GM19240 (cell line): Measurements from ENCODE around the genes LAMTOR4 and MOGAT3.

GRCh38 chr7:100091818-100092714 lies 3.3 kb downstream of the COPS6 start:
- RRBS, result no CpG with 5 or more reads among the region's 9 CpGs

DNA sequence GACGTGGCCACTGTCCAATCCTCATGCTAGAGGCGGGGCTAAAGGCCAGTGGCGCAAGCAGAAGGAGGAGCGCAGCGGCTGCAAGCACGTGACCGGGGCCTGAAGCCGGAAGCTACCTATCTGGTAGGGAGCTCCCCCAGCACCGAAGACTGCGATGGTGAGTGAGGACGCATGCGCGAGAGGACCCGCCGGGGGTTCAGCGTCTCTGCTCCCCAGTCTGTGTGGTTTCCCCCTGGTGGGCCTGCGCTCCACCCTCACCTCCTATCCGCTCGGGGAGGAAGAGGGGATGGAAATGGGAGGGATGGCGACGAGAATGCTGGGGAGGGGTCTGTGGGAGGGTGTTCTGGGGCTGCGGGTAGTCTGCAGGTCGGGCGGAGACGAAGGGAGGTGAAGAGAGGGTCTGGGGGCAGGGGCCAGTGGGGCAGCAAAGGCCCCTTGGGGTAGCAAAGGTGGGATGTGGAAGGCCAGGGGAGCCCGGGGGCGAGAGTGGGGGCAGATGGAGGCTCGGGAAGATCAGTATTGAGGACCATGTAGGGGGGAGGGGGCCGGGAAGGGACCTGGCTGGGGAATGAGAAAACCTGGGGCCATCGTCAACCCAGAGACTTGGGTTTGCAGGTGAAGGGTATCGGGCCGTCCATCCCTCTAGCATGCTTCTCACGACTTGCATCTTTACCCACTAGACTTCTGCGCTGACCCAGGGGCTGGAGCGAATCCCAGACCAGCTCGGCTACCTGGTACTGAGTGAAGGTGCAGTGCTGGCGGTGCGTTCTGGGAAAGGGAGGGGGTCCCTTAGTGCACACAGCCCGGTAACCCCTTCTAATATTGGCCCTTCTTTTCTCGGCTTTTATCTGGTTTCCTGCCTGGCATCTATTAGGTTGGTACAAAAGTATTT lies at the start of gene LAMTOR4:
LAMTOR4 (plus strand) TSS at position 100 of the 892 bp plus-strand sequence.
- RRBS, result 2% methylated on average over 10 of the region's 40 CpGs

DNA sequence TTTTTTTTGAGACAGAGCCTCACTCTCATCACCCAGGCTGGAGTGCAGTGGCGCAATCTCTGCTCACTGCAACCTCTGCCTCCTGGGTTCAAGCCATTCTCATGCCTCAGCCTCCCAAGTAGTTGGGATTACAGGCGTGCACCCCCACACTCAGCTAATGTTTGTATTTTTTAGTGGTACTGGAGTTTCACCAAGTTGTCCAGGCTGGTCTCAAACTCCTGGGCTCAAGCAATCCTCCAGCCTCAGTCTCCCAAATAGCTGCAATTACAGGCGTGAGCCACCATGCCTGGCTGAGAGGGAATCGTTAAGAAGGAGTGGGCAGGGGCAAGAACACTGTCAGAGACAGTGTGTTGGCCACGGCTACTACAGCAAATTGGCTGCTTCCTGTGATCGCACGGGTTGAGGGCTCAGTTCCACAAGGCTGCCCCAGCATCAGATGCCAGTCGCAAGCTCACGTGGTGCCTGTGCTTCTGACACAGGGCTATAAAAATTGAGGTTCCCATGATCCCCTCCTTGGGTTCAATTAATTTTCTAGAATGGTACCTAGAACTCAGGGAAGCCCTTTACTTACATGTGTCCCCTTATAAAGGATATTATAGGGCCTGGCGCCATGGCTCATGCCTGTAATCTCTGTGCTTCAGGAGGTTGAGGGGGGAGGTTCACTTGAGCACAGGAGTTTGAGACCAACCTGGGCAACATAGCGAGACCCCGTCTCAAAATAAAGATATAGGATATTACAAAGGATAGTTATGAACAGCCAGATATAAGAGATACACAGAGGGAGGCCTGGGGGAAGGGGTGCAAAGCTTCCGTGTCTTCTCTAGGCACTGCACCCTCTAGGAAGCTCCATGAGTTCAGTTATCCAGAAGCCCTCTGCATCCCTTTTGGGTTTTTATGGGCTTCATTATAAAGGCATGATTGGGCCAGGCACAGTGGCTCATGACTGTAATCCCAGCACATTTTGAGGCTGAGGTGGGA lies 5.0 kb upstream of the PILRA start:
- RRBS, result no CpG with 5 or more reads among the region's 13 CpGs

GRCh38 chr7:100368976-100369695 lies 4.2 kb upstream of the PILRA start:
- RRBS, result no CpG with 5 or more reads among the region's 8 CpGs

- RRBS, result 2% methylated on average over 57 of the region's 83 CpGs
Measured at GRCh38 chr7:100435241-100436278, 737 bp downstream of the PPP1R35 start.

DNA sequence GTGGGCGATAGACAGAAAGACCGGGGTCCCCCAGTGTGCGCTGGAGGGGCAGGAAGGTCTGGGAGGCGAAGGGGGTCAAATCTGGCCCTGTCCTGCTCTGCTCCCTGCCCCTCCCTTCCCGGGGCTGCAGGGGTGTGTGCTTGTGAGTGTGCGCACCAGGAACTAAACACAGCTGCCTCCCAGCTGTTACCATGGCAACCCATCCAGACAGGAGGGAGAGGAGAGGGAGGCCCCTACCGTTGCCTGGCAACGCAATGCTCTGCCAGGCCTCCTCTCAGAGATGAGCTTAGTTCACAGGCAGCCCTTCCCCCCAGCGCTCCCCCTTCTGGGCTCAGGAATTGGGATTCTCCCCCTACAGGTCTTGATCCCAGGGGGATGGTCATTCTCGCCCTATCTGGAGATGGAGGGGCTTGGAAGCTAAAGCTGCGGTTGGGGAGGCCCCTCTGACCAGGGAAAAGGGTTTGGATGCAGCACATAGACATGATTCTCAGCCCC lies 6.1 kb downstream of the NYAP1 start:
- RRBS, result 49% methylated on average over 3 of the region's 11 CpGs

- RRBS, result 100% methylated on average over 4 of the region's 18 CpGs
Measured at GRCh38 chr7:100580946-100581829, 4.7 kb downstream of the LRCH4 start.

DNA sequence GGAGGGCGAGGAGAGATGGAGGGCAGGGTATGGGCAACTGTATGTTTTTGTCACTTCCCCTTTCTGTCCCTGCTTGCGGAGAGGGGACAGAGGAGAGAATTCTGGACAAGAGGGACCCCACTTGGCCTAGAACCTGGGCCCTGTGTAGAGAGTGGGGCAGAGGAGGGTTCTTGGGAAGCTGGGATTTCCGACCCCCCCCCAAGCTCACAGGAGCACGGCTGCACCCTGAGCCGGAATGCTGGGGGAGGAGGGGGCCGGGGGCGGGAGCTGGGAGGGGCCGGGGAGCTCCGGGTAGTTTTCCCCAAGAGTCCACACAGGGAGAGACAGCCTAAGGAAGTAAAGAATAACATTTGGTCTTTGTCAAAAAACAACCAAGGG lies 1.8 kb downstream of the LRCH4 start:
- RRBS, result no CpG with 5 or more reads among the region's 9 CpGs

DNA sequence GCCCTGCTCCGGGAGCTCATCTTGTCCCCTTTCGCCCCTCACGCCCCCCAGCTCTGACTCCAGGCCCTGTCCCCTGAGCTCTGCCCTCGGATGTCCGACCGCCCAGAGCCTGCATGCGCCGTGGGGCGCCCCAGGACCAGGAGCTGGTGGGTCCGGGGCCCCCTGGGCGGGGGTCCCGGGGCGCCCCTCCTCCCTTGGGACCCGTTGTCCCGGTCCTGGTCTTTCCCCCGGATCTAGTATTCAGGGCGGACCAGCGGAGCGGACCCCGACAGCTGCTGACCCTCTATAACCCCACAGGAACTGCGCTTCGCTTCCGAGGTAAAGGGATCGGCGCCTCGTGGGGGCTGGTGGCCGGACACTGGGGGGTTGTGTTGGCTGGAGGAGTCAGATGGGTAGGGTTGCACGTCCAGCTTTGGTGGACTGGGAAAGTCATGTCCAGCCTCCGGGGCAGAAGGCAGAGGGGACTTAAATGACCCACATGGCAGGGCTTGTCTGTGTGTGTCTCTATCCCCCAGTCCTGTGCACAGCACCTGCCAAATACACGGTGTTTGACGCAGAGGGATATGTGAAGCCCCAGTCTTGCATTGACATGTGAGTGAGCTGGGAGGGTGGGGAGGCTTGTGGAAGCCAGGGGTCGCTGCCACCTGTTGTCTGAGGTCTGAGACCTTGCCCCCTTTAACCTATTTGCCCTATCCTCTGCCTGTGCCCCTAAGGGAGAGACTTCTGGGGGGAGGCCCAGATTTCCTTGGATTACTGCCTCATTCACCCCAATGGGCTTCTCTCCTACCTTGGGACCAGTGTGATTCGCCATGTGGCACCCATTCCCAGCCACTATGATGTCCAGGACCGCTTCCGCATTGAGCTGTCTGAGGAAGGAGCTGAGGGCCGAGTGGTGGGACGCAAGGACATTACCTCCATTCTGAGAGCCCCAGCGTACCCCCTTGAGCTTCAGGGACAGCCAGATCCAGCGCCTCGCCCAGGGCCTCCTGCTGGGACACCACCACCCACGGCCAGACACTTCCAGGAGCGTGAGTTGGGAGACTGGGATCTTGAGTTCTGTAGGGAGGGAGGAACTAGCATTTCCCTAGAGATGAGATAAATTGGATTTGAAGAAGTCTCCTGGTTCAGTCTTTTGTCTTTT lies 709 bp downstream of the MOSPD3 start:
- RRBS, result 12% methylated on average over 9 of the region's 42 CpGs

DNA sequence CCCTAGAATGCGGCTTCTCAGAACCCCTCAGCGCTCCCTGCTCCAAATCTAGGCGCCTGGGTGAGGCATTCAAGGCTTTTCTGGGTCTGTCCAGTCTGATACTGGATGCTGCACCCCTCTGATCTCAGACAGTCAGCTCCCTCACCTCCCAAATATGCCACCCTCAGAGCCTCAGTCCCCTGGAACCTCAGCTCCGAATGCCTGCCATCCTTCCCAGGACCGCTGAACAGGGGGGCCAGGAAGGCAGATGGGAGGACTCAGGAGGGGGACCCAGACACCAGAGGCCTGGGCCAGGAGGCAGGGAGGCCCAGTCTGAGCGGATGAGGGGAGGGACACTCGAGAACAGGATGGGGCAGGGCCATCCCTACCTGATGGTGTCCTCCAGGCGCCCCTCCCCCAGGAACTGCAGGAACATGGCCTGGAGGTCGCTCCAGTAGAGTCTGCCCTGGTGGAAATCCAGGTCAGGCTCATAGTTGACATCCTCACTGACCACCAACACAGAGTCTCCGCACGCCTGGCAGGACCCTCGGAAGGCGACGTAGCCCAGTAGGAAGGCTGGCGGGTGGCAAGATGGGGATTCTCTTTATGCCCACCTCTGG lies 935 bp downstream of the TFR2 start:
- RRBS, result no CpG with 5 or more reads among the region's 15 CpGs

DNA sequence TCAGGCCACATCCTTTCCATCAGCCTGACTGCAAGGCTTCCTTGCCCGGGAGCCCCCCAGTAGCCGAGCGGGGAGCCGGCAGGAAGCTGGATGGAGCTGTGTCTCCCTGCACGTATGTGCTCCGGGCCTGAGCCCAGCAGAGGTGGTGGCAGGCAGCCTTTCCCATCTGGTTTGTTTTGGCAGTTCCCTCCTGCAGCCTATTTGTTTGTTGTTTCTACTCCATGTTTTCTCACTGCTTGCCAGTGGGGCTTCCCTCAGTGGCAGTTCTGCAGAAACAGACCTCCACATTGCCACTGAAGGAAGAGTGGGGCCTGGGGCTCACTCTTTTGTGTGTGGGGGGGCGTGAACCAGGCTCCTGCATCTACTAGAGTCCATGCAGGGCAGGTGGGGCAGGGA lies 5.5 kb downstream of the POP7 start:
- RRBS, result 96% methylated on average over 2 of the region's 7 CpGs

GRCh38 chr7:100829199-100829857 lies 2.0 kb upstream of the EPHB4 start:
- RRBS, result 63% methylated on average over 4 of the region's 21 CpGs

- RRBS, result no CpG with 5 or more reads among the region's 25 CpGs
Measured at GRCh38 chr7:100887970-100888941, 1.3 kb downstream of the UFSP1 start.

DNA sequence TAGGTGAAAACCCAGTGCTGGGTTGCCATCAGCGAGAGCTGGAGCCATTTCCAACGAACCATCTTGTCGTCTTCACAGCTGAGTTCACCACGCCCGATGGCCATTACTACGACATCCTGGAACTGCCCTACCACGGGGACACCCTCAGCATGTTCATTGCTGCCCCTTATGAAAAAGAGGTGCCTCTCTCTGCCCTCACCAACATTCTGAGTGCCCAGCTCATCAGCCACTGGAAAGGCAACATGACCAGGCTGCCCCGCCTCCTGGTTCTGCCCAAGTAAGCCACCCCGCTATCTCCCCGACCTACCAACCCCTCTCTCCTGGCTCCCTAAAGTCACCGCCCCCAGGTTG lies 6.7 kb downstream of the SERPINE1 start:
- RRBS, result no CpG with 5 or more reads among the region's 11 CpGs

DNA sequence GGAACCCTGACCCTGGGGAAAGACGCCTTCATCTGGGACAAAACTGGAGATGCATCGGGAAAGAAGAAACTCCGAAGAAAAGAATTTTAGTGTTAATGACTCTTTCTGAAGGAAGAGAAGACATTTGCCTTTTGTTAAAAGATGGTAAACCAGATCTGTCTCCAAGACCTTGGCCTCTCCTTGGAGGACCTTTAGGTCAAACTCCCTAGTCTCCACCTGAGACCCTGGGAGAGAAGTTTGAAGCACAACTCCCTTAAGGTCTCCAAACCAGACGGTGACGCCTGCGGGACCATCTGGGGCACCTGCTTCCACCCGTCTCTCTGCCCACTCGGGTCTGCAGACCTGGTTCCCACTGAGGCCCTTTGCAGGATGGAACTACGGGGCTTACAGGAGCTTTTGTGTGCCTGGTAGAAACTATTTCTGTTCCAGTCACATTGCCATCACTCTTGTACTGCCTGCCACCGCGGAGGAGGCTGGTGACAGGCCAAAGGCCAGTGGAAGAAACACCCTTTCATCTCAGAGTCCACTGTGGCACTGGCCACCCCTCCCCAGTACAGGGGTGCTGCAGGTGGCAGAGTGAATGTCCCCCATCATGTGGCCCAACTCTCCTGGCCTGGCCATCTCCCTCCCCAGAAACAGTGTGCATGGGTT lies 10.7 kb downstream of the SERPINE1 start:
- RRBS, result no CpG with 5 or more reads among the region's 11 CpGs

GRCh38 chr7:101144026-101144666 lies 10.1 kb upstream of the AP1S1 start:
- RRBS, result 66% methylated on average over 2 of the region's 12 CpGs

DNA sequence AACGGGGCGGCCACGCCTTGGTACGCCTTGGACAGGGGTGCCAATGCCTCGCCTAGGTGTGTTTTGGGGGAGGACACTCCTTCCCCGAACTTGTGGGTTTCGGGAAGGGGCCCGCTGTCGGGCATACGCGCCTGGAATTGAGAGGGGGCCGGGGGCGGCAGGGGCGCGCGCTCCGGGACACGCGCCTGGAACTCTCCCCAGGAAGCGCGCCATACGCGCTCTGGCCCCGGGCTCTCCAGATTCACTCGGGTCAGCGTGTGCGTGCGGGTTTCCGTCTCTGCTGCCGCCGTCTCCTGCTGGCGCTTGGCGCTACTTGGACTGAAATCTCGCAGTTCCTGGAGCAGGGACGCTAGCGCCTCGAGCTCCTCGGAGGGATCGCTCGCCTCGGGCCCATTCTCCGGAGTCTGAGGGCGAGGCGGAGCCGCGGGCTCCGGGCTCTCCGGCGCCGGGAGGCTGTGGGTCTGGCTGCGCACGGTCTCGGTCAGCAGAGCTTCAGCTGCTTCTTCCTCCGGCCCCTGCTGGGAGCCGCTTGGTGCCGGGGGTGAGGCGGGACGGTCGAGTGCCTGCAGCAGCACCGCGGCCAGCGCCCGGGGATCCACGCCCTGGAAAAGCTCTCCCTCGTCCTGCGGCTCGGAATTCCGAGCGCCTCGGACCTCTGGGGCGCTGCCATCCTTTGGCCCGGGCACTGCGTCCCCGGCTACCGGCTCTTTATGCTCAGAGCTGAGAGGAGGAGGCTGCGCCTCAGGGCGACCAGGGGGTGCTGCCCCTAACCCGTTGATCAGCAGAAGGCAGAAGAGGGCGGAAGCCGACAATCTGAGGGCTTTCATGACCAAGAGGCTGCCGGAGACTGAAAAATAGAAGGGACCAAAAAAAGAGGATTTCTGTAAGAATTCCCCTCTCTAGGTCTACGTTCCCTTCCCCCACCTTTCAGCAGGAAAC lies 1.1 kb downstream of the VGF start:
- RRBS, result 7% methylated on average over 28 of the region's 82 CpGs

DNA sequence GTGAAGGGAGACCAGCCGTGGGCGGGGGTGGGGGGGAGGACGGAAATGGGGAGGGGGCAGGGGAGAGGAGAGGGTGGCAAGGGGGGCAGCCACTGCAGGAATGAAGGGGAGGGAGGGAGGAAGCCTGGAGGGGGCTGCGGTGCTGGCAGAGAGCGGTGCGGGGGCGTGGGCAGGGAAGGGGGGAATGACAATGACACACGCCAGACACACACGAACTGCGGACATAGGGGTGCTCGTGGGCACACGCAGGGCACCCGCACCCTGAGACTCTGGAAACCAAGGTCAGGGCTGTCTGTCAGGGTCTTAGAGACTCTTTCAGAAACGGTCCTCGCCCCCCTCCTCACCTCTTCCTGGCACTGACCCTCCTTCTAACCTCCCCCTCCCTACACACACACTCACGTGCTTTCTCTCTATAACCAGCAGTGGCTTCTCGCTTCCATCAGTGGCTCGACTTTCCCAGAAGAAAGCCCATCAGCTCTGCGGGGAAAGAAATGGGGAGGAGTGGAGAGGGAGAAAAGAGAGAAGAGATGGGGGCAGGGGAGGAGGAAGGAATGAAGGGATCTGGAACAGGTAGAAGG lies 1.5 kb upstream of the VGF start:
- RRBS, result no CpG with 5 or more reads among the region's 19 CpGs

DNA sequence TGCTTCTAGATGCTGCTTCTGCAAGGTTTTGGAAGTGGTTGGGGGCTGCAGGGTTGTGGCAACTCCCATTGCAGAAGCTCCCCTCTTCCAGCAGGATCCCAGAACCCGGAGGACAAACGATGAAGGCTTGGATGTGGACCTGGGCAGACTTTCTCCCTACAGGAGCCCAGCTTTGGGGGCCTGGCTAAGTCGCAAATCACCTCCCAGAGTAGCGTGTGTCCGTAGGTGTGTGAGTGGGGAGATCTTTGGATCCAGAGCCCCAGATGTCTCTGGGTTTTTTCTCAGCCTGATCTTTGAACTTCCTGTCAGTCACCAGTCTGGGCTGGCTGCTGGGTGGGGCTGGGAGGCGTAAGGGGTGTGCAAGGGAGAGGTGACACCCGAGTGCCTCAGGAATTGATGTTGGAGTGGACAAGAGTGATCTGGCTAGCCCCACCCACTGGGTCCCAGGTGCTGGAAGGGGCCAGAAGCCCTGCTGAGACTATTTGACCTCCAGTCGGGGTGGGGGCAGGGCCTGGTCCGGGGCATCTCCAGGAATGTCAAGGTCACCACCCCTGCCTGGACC lies at the start of gene MOGAT3:
MOGAT3 (minus strand) TSS at position 251 of the 562 bp plus-strand sequence.
- RRBS, result no CpG with 5 or more reads among the region's 9 CpGs

- RRBS, result no CpG with 5 or more reads among the region's 12 CpGs
Measured at GRCh38 chr7:101214770-101215172, 2.6 kb downstream of the PLOD3 start.